ENCODE measurements around a stretch of chr11.

GRCh38 chr11:44238469-44238969, 71.4 kb downstream of the ALX4 start:
- PRO-cap: no peak
- RAMPAGE, long total RNA: no peak

DNA sequence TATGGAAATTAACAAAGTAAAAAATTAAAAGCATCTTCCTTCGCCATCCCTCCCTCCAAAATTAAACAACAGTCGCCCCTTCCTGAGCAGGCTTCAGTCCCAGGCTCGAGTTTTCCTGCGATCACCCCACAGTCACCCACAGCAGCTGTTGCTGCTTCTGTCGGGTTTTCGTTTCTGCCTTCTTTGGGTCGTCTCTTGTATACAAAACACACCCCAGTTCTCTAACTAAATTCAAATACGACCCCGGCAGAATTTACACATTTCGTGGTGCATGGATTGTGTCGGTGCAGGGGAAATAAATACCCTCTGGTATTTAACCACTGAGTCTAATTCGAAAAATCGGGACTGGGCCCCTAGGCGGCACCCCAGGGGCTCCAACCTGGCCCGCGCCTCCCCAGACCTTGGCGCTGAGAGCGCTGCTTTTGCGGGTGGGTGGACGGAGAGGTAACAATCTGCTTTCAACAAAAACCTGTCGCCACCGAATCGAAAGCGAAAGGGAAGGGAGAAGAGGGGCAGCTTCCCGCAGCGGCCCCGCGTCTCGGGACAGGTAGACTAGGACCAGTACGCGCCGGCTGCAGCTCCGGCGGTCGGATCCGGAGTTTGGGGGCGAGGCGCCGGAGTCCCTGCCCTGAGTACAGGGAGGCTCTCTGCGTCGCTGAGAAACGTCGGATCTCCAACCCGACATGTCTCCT, 4.4 kb downstream of the ALX4 start:
- PRO-cap: no peak
- RAMPAGE, long total RNA: no peak

GRCh38 chr11:44530631-44531145, 34.8 kb upstream of the CD82 start:
- PRO-cap: bidirectional peak, plus-strand start at chr11:44530966, minus-strand start at chr11:44530864
- RAMPAGE, long total RNA: no peak

GRCh38 chr11:44559168-44559501, 6.3 kb upstream of the CD82 start:
- PRO-cap: bidirectional peak, plus-strand start at chr11:44559662, minus-strand start at chr11:44559441
- RAMPAGE, long total RNA: no peak

DNA sequence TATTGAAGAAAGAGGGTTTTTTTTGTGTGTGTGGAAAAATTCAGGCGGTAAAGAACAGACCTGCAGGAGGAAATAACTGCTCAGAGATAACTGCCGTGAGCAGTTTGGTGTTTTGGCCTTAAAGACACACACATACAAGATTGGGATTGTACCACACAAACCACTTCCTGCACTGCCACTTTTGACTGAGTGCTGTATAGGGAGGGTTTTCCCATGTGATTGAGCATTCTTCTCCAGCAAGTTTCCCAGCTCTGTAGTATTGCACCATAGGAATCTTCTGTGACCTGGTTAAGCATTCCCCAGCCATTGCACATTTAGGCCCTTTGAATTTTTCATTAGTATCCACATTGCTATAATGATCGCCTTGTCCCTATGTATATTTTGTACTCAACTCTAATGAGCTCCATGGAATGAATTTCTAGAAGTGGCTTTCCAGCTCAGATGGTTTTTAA, 9.2 kb downstream of the CD82 start:
- PRO-cap: no peak
- RAMPAGE, long total RNA: no peak

GRCh38 chr11:44601039-44602270, 36.0 kb downstream of the CD82 start:
- PRO-cap: no peak
- RAMPAGE, long total RNA: no peak

DNA sequence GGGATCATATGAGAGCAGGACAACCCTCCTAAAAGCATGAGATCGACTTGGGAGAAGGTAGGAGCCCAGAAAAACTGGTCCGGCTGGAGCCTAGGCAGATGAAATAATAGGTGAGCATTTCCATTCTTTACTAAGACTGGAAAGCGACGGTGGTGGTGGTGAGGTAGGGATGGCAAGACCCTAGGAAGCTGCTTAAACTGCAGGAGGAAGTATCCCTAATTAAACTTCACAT, 35.6 kb upstream of the TSPAN18 start:
- PRO-cap: no peak
- RAMPAGE, long total RNA: no peak

- PRO-cap: no peak
- RAMPAGE, long total RNA: no peak
Measured at GRCh38 chr11:44857427-44857922, 93.2 kb downstream of the TP53I11 start.

- PRO-cap: no peak
- RAMPAGE, long total RNA: no peak
Measured at GRCh38 chr11:44932146-44933120, 18.2 kb downstream of the TP53I11 start.

DNA sequence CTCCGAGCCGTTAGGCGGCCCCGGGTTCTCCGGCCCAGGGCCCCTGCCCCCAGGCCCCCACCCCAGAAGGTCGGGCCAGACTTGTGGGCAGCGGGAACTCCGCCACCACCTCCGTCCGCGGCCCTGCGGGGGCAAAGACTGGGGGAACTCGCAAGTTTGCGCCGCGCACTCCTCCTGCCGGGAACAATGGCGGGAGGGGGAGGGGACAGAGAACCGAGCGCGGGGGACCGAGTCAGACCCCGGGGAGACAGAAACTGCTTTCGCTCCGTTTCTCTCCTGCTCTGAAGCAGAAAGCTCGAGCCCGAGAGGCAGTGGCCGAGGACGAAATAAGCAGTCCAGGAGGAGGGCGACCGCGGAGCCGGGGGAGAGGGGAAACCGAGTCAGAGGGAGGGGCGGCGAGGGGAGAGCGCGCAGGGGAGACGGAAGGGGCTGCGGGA, 644 bp downstream of the TP53I11 start:
- PRO-cap: bidirectional peak, plus-strand start at position 284 of the sequence, minus-strand start at position 133 of the sequence
- RAMPAGE, long total RNA: no peak

- PRO-cap: no peak
- RAMPAGE, long total RNA: no peak
Measured at GRCh38 chr11:44978440-44979554, 28.1 kb upstream of the TP53I11 start.

- PRO-cap: no peak
- RAMPAGE, long total RNA: no peak
Measured at GRCh38 chr11:45102831-45103279, 43.6 kb upstream of the PRDM11 start.

DNA sequence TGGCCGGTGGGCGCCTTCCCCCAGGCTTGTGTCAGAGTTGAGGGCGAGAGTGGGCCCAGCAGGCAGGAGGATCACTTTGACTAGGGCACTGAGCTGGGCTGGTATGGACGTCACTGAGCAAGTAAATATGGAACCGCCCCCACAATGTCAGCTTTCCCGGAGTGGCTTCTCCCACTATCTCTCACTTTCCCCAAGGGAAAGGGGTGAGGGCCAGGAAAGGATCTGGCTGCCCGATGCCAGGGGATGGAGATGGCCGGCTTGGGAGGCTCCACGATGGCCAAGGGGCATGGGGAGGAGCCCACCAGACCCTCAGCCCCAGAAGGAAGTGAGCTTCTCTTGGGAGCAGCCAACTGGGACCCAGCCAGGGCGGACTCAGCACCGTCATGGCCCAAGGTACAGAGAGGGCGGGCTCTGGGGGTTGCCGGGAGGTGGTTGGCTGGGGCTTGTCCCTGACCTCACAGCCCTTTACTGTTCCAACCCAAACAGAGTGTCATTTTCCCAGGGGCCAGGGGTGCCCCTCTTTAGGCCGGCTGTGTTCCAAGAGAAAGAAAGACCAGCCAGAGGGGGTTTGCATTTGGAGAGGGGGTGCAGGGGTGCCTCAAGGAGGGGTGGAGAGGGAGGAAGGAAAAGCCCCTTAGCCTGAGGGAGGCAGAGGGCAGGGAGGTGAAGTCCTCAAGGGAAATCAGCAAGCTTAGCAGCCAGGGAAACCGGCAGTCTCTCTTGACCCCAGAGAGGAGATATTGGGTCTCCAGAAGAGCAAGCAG, 8.8 kb downstream of the PRDM11 start:
- PRO-cap: no peak
- RAMPAGE, long total RNA: no peak

- PRO-cap: no peak
- RAMPAGE, long total RNA: no peak
Measured at GRCh38 chr11:45178853-45179576, 32.6 kb downstream of the PRDM11 start.

- PRO-cap: bidirectional peak, plus-strand start at chr11:45371455, minus-strand start at chr11:45371194; unidirectional peak, plus-strand start at chr11:45371730
- RAMPAGE, long total RNA: no peak
Measured at GRCh38 chr11:45371333-45371734, 85.2 kb upstream of the SYT13 start.

DNA sequence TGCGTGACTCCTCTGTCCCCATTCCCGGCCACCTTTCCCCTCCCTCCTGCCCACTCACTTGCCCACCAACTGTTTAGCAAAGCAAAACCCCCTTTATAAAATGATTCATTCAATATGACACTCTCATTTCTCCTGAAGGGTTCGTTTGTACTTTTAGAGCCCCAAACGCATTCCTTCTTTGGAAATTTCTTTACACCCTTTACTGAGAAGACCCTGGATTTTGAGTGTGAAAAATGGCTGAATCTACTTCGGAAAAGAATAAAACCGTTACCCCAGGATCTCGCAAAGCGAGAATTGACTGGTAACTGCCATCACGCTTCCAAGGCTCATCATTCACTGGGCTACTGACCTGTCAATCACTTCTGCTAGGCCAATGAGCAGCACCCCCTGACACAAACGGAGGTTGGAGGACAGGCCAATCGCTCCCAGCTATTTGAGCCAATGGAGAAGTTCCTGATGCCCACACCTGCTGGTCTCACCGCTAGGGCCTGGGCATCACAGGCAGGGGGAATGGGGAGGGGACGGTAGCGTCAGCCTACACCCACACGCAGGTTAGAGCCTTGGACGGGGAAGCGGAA, 56.6 kb upstream of the CHST1 start:
- PRO-cap: no peak
- RAMPAGE, long total RNA: no peak

DNA sequence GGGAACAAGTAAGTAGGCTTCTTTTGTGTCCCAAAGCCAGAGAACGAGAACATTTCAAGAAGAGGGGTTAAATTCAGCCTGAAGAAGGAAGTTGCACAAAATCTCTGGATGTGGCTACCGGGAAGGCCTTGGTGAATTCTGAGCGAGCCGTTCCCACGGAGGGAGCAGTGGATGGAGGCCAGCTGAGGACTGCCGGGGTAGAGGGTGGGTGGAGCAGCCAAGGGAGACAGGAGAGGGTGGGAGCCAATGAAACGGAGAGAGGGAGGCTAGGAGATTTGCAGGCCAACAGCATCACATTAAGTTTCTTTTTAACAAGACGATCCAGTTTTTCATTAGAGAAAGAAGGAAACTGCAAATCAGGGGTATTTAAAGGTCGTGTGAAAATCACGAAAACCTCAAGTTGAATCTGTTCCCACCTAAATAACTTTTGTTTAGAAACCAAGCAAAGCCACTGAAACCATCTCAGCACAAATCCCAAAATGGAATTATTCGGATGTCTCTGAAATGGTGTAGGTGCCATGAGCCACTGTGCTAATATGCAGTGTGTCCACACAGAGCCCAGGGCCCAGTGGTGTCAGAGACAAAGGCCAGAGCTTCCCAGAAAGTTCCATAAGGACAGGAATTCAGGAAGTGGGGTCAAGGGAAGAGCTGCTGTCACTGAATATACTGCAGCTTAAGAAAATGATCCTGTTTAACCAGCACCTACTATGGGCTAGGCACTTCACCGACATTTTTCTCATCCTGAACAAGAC, 59.7 kb upstream of the SLC35C1 start:
- PRO-cap: no peak
- RAMPAGE, long total RNA: no peak

DNA sequence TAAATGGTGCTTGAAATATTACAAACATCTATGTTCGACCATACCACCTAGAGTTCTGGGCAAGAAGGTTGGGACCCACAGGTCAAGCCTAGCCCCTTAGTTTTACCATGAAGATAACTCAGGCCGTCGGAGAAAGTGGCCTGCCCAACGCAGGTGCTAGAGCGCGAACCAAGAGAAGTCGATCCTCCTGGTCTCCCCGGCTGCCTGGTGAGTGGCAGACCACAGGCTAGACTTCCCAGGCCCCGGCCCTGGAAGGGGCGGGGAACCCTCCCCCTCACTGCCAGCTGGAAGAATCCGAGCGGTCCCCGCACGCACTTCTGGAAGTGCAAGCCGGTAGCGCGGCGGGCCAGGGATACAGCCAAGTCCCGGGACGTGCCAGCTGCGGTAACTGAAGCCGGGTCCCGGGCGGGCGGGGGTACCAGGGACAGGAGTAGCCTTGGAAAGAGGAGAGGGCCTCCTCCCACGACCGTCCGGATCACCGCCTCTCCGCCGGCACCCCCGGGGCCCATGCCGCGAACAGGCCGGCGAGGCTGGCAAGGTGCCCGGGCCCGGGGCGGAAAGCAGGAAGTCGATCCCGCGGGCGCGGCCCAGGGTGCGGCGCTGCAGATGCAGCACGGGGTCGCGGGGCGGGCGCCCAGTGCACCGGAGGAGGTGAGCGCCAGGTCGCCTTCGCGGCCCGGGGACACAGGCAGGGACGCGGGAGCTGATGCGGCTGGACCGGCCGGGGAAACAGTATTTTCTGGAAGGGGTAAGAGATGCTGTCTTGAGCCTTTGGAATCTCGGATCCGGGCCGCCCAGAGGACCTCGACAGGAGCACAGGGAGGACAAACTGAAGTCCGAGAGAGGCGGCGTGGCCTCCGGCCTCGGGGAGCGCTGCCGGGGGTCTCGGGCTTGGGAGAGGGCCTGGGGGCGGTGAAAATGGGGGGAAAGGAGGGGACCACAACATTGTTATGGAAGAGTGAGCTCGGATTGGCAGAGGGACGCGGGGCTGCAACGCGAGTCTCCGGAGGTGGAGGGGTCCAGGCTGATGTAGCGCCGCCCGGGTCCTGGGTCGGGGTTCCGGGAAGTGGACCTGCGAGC, 839 bp upstream of the SLC35C1 start:
- PRO-cap: bidirectional peak, plus-strand start at position 310 of the sequence, minus-strand start at position 213 of the sequence; bidirectional peak, plus-strand start at position 637 of the sequence, minus-strand start at position 504 of the sequence; bidirectional peak, plus-strand start at position 827 of the sequence, minus-strand start at position 831 of the sequence
- RAMPAGE, long total RNA: no peak

- PRO-cap: no peak
- RAMPAGE, long total RNA: no peak
Measured at GRCh38 chr11:45879985-45880517, 5.4 kb upstream of the MAPK8IP1 start.

- PRO-cap: no peak
- RAMPAGE, long total RNA: no peak
Measured at GRCh38 chr11:45883683-45884618, 1.5 kb upstream of the MAPK8IP1 start.

Data from GM23338 (cell line).